Kidney (tissue), 2 donors: Measurements from ENCODE around the gene ZNF710.

- PRO-cap: no peak
- RRBS: 13% methylated on average over 5 of the region's 29 CpGs
These were observed 43.3 kb upstream of the POLG start for GRCh38 chr15:89377922-89378363.

- PRO-cap: no peak
- RRBS: 5% methylated on average over 27 of the region's 58 CpGs
These were observed 65.4 kb upstream of the POLG start for GRCh38 chr15:89399863-89400492.

GRCh38 chr15:89456811-89457541, 39.4 kb downstream of the RHCG start:
- PRO-cap: no peak

DNA sequence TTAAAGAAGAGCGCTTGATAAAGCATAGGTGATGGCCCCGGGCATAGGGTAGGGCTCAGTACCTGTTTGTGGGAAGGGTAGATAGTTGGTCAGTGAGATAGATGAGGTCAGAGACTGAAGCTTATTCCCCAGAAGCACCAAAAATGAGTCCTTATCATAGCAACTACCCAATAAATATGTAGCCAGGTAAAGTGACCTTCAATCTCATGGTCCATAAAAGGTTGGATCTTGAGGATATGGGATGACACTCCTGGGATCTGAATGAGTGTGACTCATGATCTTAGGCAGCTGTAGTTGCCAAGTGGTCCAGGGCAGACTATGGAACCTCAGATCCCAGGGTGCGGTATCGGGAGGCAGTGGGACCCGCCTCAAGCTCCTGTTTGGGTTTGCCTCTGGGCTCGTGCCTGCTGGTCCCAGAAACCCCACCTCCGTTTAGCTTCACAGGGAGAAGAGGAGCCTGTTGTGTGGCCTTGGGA, 8.3 kb downstream of the PLIN1 start:
- PRO-cap: no peak
- RRBS: no CpG with 5 or more reads among the region's 7 CpGs

- PRO-cap: no peak
- RRBS: no CpG with 5 or more reads among the region's 15 CpGs
These were observed 14.2 kb downstream of the MESP2 start for GRCh38 chr15:89790275-89790835.

DNA sequence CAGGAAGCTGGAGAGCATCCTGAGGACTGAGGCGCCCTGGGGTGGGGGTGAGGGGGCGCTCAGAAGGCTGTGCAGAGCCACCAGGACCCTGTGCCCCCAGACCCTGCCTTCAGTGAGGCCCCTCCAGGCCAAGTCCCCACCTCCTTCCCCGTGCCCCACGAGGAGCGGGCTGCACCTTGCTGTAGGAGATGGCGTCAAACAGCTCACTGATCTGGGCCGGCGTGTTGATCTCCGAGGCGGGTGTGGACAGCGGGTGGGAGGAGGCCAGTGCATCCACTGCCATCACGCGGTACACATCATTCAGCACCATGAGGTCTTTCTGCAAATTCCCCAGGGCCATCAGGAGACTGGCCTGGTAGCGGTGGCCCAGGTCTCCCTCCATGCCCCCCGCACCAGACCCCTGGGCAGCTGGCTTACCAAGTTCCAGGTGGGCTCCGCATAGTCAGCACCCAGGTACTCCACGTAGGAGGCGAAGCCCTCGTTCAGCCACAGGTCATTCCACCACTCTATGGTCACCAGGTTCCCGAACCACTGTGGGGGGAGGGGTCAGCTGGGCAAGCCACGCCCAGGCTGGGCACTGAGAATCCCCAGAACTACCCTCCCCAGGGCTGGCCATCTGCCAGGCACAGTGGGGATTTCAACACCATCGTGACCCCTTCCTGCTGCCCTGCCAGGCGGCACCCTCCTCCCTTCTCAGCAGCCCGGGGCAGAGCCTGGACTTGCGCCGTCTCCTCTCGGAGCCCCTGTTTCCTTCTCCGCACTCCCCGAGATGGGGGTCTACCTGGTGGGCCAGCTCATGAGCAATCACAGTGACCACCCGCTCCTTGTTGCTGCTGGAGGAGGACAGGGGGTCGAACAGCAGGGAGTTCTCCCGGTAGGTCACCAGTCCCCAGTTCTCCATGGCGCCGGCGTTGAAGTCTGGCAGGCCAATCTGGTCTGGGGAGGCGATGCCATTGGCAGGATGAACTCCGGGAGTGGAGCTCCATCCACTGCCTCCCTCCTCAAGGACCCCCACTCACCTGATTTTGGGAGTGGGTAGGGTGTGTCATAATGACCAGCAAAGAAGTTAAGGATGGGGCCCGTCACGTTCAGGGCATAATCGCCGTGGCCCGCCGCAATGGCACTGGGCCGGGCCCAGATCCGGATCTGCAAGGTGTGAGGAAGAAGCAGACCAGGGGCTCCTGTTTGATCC, 10.8 kb downstream of the ANPEP start:
- PRO-cap: no peak
- RRBS: 89% methylated on average over 4 of the region's 45 CpGs

- PRO-cap: no peak
- RRBS: no CpG with 5 or more reads among the region's 14 CpGs
These were observed 7.3 kb upstream of the ANPEP start for GRCh38 chr15:89821922-89822448.

GRCh38 chr15:89824019-89824696, 9.5 kb upstream of the ANPEP start:
- PRO-cap: no peak
- RRBS: no CpG with 5 or more reads among the region's 16 CpGs

- PRO-cap: no peak
- RRBS: 0% methylated on average over 1 of the region's 18 CpGs
These were observed 13.8 kb upstream of the ANPEP start for GRCh38 chr15:89828194-89829171.

DNA sequence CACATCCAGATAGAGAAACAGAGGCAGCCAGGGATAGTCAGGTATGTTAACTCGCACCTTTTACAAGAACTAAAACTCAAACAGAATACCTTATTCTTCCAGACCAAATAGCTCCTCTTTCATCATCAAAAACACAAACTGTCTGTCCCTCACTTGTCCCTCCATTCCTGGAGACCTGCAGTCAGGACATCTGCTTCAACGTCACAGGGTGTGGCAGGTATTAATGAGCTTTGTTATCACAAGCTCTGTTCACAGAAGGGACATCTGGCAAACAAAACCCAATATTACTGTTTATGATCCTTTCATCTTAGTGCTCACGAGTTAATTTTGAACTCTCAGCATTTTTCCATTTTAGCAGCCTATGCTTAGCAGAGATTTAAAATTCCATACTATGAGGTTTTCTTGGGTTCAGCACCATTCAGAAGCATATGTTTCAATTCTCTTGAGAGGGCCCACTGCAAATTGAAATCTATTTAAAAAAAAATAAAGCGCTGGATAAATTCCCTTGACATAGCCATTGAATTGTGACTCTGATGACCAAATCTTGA, 32.9 kb downstream of the AP3S2 start:
- PRO-cap: no peak
- RRBS: no CpG with 5 or more reads among the region's 4 CpGs

- PRO-cap: bidirectional peak, plus-strand start at chr15:90000767, minus-strand start at chr15:90000689
- RRBS: 5% methylated on average over 14 of the region's 34 CpGs
These were observed 596 bp upstream of the ZNF710 start for GRCh38 chr15:90000466-90000990.

GRCh38 chr15:90000991-90001562, at the start of gene ZNF710:
Gene ZNF710 (plus strand): TSS chr15:90001324.
- PRO-cap: bidirectional peak, plus-strand start at chr15:90001476, minus-strand start at chr15:90001335
- RRBS: 2% methylated on average over 12 of the region's 27 CpGs

GRCh38 chr15:90019595-90020668, 18.8 kb downstream of the ZNF710 start:
- PRO-cap: no peak
- RRBS: 47% methylated on average over 1 of the region's 27 CpGs

- PRO-cap: no peak
- RRBS: no CpG with 5 or more reads among the region's 15 CpGs
These were observed 36.2 kb downstream of the ZNF710 start for GRCh38 chr15:90037016-90038006.

- PRO-cap: unidirectional peak, plus-strand start at chr15:90100074
- RRBS: no CpG with 5 or more reads among the region's 3 CpGs
These were observed 2.5 kb downstream of the IDH2 start for GRCh38 chr15:90099538-90100379.

- PRO-cap: bidirectional peak, plus-strand start at chr15:90202151, minus-strand start at chr15:90202084
- RRBS: no CpG with 5 or more reads among the region's 39 CpGs
These were observed 1.1 kb downstream of the SEMA4B start for GRCh38 chr15:90201834-90203024.

GRCh38 chr15:90230801-90231784, 2.6 kb downstream of the CIB1 start:
- PRO-cap: no peak
- RRBS: no CpG with 5 or more reads among the region's 27 CpGs

- PRO-cap: no peak
- RRBS: no CpG with 5 or more reads among the region's 16 CpGs
These were observed 1.8 kb downstream of the CIB1 start for GRCh38 chr15:90231842-90232531.

DNA sequence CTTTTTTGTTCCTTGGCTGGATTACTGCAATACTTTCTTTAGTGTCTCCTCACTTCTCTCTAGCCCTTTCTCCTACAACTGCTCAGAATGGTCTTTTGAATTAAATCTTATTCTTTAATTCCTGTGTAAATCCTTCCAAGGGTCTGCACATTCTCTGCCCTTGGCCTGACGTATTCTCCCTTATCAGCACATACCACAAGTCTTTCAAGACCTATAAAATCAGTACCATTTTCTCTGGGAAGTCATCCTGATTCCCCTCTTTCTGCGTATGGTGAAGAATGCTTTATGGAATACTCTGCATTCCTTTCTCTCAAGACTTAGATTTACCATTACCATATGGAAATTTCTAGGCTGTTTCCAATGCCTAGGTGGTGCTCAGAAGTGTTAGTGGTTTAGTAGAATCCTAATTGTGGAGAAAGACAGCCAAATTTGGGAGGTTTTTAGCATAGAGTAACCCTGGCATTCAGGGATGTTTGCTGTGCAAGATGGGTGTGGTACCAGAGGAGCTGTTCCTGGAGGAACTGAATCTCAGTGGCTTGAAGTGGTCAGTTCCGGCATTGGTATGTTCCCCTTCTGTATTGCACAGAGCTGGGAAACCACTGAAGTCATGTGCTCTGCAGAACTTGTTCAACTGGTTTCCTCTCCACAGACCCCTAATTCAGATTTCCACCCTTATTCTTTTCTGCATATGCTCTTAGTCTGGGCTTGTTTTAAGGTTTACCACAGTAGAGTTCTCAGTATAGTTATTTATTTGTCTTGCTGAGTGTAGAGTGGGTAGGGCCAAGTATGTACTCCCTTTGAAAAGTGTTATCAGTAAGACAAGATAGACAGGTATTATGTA, 24.5 kb downstream of the IQGAP1 start:
- PRO-cap: no peak
- RRBS: no CpG with 5 or more reads among the region's 3 CpGs

GRCh38 chr15:90413835-90414434, 25.9 kb downstream of the IQGAP1 start:
- PRO-cap: no peak
- RRBS: no CpG with 5 or more reads among the region's 5 CpGs